GM19239 (cell line): ENCODE results near the genes PRRT1, BTNL2 and TAP2.

- RRBS: no CpG with 5 or more reads among the region's 4 CpGs
These were observed 3.5 kb downstream of the HSPA1B start for GRCh38 chr6:31831044-31831453.

GRCh38 chr6:31836190-31836759 is 8.7 kb downstream of the HSPA1B start:
- RRBS: no CpG with 5 or more reads among the region's 13 CpGs

DNA sequence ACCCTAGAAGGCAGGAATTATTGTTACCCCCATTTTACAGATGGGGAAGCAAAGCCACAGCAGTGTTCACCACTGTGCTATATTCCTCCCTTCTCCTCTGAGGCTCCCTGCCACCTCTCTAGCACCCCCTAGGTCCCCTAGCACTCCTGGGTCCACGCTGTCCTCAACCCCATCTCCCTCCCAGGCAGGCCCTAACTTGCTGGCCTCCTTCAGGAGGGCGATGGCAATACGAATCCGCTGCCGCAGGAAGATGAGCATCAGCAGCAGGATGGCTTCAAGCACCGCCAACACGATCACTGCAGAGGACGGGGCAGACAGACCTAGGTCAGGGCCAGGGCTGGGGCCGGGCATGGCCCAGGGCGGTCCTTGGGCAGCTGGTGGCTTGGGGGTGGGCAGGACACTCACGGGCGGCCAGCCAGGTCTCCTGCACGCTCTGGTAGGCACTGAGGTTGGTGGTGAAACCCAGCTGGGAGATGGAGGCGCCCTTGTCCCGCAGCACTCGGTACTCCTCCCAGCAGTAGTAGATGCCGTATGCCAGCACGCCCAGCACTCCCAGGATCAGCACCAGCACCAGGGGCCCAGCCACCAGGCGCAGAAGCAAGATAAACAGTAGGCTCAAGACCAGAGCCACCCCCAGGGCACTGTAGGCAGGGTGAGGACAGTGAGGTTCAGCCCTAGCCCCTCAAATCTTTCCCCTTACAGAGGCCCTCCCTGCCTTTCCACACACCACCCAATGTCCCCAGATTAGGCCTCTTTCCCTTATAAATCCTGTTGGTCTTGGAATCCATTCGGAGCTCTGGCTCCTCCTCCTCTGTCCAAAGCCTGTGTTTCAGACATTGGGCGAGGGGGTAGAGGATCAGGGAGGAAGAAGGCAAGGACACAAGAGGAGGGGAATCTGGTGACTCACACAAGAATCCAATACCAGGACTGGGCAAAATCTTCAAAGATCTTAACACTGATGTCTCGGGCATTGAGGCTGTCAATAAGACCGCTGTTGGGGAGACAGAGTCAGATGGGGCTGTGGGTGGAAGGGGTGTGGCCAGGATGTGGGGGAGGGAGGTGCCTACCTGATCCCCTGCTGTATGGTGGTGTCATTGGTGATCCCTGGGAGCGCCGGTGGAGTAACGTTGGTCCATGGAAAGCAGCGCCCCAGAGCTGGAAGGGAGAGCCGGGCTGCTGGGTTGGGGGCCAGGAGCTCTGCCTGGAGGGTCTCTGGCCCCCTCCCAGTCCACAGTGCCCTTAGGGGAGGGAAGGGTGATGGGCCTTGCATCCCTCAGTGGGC is 7.9 kb downstream of the SLC44A4 start:
- RRBS: 65% methylated on average over 4 of the region's 28 CpGs

DNA sequence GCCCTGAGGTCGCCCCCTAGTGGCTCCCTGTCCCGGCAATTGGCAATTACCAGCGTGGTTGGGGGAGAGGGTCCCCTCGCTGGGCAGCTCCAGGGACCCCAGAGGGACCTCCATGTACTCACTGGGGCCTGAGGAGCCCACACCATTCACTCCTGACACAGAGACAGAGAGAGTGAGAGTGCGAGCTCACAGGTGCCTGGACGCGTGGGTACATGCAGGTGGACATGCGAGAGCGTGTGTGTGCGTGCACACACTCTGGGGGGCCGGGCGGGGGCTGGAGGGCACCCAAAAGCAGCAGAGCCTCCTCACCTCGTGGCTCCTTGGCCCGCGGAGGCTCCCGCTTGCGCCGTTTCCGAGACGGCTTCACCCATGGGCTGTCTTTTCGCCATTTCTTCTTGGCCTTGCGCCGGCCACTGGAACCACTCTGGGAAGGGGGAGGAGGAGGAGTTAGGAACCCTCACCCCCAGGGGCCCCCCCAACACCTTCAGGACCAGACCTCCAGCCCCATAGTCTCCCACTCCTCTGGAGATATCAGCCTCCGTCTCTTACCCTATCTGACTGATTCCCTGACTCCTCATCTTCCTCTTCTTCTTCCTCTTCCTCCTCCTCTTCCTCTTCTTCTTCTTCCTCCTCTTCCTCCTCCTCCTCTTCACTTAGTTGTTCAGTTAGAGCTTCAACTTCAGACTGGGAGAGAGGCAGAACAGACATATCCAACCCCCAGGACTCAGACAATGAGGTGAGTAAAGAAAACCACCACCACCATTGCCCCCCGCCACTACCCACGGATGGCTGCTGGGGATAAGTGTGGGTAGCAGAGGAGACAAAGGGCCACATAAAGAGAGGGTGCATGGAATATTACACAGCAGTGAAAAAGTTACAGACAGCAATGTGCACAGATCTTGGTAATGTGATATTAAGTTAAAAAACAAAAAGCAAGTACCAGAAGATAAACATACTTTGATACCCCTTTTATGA is 8.3 kb downstream of the EHMT2 start:
- RRBS: 10% methylated on average over 2 of the region's 26 CpGs

DNA sequence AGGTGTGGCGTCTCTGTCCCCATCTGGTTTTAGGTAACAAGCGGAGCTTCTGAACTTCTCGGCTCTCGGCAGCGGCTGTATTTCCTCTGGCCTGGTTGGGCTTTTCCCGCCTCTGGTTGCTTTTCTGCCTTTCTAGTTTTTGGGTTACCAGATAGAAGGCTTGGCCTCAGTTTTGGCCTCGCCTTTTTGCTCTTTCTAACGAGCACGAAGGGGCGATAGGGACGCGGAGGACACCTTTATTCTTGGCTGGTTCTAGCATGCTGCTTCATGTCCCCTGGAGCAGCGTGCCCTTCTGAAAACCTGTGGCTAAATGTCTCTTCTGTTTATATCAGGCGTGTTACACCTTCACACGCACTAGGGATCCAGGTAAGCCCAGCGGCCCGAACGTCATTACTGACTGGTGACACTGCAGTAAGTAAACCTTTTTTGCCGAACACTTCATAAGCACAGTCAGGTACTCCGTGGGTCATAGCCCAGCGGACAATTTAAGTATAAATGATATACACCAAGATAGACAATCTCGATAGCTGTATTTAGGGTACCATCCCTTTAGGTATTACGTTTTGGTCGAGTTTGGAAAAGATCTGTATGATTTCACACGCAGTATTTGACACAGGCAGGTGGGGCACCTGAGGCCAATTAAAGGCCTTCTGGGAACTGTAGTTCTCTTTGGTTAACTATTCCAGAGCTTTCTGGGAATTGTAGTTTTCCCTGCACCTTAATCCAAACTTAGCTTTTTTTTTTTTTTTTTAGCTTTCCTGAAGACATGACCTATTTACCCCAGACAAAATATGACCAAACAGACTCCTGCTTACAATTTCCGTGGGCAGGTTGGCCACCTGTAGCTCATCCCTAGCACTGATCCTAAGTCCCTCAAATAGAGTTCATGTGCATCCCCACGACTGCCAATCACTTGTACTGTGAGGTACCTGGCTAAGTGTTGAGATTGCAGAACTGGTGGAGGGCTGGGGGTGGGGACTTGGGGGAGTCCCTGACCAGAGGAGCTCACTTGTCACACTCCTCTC is 724 bp upstream of the EHMT2 start:
- RRBS: no CpG with 5 or more reads among the region's 27 CpGs

- RRBS: no CpG with 5 or more reads among the region's 20 CpGs
These were observed 24.7 kb downstream of the TNXB start for GRCh38 chr6:32084182-32085015.

DNA sequence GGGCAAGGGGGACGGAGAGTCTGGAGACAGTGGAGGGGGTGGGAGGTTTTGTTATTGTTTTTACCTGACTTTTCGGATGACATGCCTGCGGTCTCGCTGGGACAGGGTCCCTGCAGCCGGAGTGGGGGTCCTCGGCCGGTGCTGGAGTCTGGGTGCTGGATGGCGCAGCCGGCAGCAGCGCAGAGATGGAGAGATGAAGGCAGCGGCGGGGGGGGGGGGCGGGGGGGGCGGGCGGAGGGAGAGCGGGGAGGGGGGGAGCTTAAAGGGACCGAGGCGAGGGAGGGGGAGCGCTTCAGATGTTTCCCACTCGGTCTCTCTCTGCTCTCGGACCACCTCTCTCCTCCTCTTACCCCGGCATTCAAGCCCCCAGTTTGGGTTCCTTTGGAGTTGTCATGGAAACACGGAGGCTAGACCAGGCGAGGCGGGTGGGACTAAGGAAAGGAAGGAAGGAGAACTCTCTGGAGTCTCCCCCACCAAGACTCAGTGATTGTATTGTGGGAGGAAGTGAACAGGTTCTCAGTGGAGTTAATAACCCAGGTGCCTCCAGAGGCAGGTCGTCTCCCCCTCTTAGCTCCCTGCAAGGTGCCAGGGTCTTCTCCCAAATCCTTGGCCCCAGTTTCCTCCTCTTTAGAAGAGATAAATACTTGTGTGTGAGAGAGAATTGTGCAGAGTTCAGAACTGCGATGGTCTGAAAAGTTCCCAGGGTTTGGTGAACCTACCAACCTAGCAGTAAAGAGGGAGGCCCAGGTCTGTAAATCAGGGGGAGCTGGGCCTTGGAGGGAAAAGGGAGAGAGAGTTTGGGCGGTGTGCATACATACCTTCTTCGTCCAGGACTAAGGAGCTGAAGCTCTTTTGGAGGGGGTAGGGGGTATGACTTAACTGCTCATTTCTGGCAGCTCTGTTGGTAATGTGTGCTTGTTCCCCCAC is at the start of gene PRRT1:
Gene PRRT1 (minus strand): TSS at position 195 of the 927 bp plus-strand sequence.
- RRBS: no CpG with 5 or more reads among the region's 29 CpGs

- RRBS: no CpG with 5 or more reads among the region's 11 CpGs
These were observed 1.5 kb upstream of the EGFL8 start for GRCh38 chr6:32162748-32163477.

- RRBS: no CpG with 5 or more reads among the region's 10 CpGs
These were observed 1.1 kb upstream of the AGPAT1 start for GRCh38 chr6:32176896-32177519.

DNA sequence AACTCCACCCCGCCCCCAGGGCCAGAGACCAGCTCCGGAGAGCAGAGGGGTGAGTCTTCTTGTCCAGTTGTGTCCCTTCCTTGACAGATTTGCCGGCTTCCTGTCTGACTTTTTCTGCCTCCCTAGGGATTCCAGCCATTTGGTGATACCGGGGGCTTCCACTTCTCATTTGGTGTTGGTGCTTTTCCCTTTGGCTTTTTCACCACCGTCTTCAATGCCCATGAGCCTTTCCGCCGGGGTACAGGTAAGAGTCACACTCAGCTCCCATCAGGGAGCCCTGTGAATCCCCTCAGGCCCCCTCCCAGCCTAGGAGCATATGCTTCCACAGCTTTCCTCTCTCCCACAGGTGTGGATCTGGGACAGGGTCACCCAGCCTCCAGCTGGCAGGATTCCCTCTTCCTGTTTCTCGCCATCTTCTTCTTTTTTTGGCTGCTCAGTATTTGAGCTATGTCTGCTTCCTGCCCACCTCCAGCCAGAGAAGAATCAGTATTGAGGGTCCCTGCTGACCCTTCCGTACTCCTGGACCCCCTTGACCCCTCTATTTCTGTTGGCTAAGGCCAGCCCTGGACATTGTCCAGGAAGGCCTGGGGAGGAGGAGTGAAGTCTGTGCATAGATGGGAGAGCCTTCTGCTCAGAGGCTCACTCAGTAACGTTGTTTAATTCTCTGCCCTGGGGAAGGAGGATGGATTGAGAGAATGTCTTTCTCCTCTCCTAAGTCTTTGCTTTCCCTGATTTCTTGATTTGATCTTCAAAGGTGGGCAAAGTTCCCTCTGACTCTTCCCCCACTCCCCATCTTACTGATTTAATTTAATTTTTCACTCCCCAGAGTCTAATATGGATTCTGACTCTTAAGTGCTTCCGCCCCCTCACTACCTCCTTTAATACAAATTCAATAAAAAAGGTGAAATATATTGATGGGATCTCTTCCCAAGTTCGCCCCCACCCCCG is 2.0 kb downstream of the RNF5 start:
- RRBS: no CpG with 5 or more reads among the region's 13 CpGs

DNA sequence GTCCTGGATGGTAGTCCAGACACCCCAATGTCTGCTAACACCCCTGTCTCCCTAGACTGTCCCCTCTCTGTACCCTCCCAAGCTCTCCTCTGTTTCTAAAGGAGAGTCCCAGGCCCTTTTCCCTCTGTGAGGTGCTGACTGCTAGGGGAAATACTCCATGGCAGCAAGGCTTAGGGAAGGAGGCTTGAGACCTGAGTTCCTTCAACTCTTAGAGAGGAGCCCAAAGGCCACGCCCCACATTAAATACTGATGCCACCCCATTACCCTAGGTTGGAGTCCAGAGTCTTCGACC is 9.1 kb upstream of the GPSM3 start:
- RRBS: no CpG with 5 or more reads among the region's 2 CpGs

GRCh38 chr6:32255914-32256211 is 32.0 kb upstream of the NOTCH4 start:
- RRBS: no CpG with 5 or more reads among the region's 1 CpG

DNA sequence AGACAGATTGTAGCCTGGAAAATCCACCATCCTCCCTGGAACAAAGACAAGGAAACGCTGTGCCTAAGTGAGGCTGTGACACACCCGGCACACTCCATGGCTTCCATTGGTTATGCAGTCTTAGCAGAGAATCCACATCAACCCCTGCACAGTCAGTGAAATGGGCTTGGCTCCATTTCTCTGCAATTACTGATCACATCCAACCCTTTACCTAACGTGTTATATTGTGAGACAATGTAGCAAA is at the start of gene BTNL2:
Gene BTNL2 (minus strand): TSS at position 88 of the 244 bp plus-strand sequence.
- RRBS: no CpG with 5 or more reads among the region's 3 CpGs

GRCh38 chr6:32551397-32551933 is 21.4 kb upstream of the HLA-DRB5 start:
- RRBS: no CpG with 5 or more reads among the region's 6 CpGs

GRCh38 chr6:32581123-32581966 is 8.3 kb downstream of the HLA-DRB1 start:
- RRBS: no CpG with 5 or more reads among the region's 7 CpGs

DNA sequence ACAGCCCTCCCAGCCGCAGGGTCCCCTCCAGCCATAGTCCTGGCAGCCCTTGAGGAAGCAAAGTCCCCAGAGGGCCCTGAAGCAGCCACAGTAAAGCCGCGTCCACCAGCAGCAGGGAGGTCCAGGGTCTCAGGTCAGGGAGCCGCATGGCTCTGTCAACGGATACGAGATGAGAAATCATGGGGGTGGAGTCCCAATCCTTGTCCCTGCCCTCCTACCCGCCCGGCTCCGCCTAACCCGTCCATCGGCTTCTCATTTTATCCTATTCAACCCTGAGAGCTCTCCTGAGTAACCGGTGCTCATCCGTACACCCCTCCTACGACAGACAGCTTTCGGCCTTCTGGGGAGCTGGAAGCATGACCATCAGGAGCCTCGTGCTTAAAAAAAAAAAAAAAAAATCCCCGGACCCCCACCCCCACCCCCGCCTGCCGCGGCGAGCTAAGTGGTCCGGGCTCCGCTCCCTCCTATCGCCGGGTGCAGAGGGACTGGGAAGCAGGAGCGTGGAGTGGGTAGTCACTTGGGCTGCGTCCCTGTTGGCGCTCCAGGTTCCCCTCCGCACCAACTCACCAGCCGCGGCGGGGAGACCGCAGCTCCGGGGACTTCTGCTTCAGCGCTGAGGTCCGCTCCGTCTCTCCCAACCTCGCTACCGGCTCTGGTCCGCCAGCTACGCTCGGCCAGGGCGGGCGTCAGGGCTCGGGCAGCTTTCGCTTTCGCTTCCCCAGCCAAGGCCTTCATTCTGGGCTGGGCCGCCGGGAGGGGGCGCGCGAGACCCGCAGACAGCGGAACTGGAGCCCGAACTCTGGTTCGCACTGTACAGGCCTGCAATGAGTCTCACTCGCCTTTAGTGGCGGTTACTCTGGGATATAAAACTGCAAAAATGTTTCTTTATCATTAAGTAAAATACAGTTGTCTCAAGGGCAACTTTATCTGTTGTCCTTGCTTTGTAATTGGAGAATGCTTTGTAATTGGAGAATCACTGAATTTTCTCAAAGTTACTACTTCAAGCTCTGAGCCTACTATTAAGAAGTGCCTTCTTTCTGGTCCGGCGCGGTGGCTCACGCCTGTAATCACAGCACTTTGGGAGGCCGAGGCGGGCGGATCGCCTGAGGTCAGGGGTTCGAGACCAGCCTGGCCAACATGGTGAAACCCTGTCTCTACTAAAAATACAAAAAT is at the start of gene TAP2:
Gene TAP2 (minus strand): TSS at position 654 of the 1,173 bp plus-strand sequence.
- RRBS: 3% methylated on average over 25 of the region's 67 CpGs

- RRBS: no CpG with 5 or more reads among the region's 7 CpGs
These were observed 7.1 kb downstream of the PSMB9 start for GRCh38 chr6:32861149-32861510.

DNA sequence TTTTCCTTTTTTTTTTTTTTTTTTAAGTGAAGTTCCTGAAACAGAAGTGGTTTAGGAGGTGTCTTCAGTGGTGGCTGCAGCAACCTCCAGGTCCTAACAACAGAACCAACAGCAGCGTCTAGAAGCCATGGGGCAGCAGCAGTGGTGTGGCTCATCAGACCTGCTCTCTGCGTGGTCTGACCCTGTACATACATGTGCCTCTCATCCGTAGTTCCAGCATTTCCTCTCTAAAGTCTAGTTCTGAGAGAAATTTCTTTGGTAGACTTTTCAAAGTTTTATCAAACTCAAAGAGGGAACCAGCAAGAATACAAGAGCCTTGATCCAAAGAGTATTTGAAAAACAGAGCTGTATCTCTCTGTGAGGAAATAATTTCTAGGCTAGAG is 13.3 kb downstream of the PSMB9 start:
- RRBS: no CpG with 5 or more reads among the region's 3 CpGs

DNA sequence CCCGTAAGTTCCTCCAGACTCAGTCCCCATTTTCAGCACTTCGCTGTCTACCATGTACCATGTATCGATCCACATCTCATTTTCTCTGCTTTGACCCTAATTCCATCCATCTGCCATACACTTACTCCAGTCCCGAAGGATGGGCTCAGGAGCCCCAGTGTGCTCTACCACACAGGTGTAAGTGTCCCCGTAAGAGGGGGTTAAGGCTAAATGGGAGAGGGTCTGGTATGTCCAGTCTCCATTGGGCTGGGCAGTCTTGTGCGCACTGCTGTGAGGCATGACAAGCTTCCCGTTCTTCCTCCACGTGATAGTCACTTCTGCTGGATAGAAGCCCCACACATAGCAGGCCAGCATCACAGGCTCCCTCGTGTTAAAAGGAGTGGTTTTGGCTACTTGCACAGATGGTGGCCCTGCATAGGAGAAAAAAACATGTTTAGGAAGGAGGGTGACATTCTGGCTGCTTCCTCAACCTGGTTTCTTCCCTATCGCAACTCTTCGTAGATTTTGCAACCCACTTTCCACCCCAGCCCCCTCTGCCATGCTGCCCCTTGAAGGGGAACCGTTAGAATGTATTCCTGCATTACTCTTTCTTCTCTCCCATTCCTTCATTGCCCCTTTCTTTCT is 3.7 kb downstream of the HLA-DMB start:
- RRBS: no CpG with 5 or more reads among the region's 12 CpGs

DNA sequence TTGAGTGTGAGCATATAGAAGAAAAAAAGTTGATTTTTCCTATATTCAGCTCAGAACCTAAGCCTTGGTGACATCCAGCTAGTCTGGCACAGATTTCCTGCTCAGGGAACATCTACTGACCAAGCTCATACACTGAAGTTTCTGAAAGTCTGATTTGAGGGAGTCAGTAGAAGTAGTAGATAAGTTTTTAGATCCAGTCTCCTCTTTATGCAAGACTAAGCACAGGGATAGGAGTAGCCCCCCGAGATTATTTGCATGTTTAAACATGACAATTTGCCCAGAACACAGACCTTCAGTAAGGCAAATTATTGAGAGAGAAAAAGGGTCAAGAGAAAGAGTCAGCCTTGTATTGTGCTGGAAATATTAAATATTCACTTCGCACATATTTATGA is 747 bp downstream of the HLA-DMB start:
- RRBS: no CpG with 5 or more reads among the region's 2 CpGs